Epithelial cell of alveolus of lung (primary cell): ENCODE results near the gene COMMD9.

GRCh38 chr11:34630357-34630611 is 9.4 kb downstream of the EHF start:
- RAMPAGE, long total RNA, result no peak

DNA sequence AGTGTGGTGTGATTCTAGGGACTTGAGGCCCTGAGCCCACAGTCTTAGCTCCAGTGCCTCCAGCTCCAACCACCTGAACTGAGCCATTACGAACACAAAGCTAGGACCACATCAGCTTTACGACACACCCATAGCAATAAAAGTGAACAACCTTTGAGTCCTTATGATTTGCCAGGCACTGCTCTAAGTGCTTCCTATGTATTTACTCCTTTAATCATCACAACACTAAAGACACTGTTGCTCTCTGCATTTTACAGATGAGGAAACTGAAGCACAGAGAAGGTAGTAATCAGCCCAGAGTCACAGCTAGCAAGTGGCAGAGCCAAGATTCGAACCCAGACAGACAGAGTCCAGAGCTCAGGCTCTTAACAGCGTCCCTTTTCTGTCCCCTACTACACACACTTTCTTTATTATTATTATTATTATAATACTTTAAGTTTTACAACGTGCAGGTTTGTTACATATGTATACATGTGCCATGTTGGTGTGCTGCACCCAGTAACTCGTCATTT is 126.5 kb downstream of the EHF start:
- RAMPAGE, long total RNA, result no peak
- RRBS, result no CpG with 5 or more reads among the region's 6 CpGs

GRCh38 chr11:34977680-34978049 is 61.2 kb downstream of the PDHX start:
- RAMPAGE, long total RNA, result no peak
- RRBS, result no CpG with 5 or more reads among the region's 2 CpGs

GRCh38 chr11:35013236-35014454 is 97.2 kb downstream of the PDHX start:
- RAMPAGE, long total RNA, result no peak
- RRBS, result no CpG with 5 or more reads among the region's 7 CpGs

- RAMPAGE, long total RNA, result no peak
- RRBS, result no CpG with 5 or more reads among the region's 5 CpGs
Observed at GRCh38 chr11:35087762-35088568, 51.0 kb upstream of the CD44 start.

DNA sequence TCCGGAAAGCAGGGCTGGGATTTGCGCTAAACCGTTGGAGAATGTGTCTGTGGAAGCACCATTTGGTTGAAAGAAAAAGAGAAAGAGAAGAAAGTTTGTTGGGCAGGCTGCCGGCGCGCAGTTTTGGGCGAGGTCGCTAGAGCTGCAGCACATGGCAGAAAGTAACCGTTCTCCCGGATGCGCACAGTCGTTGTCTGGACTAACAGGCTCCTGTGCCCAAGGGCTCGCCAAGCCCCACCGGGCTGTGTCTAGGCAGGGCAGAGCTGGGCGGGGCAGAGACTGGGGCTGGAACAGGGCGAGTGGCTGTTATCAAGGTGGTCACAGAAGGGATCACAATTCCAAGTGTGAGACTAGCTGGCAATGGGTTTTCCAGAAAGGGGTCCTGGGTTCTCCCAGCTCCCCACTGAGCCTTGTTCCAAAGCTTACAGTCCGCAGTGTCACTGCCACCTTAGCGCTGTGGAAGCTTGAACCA is 567 bp downstream of the CD44 start:
- RAMPAGE, long total RNA, result no peak
- RRBS, result 1% methylated on average over 14 of the region's 18 CpGs

DNA sequence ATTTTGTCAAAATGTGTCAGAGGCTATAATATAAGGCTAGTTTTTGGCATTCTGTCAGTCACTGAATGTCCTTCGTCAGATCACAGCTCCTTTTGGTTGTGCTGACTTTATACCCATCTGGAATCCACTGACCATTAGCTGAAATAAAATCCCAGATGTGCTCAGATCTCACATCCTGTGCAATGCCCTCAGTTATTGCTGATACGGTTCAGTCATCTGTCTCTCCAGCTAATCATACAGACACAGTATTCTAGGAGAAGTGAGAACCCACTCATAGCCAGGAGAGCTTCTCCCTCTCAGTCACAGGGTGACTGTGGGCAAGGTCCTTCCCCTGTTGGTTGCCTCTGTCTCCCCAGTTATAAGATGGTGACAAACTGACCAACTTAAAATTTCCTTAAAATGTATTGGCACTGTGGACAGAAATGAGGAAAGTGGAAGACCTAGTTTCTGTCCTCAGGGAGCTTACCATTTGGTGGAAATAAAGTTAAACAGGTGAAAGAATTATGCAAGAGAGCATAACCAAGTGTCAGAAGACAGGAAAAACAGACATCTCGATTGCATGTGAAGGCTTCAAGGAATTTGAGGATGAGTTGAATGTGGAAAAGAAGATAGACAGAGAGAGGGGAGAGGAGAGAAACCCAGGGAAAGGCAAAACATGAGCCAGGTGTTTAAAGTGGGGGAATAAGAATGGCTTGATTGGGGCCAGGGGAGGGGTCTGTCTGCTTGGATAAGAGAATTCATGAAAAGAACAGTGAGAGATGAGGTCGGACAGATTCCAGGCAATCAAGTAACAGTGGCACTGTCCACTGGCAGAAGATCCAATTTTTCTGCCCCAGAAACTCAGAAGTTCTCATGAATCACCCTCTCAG is 11.8 kb downstream of the CD44 start:
- RAMPAGE, long total RNA, result no peak
- RRBS, result no CpG with 5 or more reads among the region's 4 CpGs

DNA sequence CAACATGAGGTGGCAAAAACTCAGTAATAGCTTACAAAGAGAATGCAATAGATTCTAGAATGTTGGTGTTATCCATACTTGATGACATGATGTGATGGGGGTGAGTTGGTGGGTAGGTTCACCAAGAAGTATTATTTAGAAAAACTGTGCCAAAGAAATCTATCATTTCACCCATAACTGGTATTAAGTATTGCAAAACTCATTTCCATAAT is 39.6 kb downstream of the CD44 start:
- RAMPAGE, long total RNA, result no peak

DNA sequence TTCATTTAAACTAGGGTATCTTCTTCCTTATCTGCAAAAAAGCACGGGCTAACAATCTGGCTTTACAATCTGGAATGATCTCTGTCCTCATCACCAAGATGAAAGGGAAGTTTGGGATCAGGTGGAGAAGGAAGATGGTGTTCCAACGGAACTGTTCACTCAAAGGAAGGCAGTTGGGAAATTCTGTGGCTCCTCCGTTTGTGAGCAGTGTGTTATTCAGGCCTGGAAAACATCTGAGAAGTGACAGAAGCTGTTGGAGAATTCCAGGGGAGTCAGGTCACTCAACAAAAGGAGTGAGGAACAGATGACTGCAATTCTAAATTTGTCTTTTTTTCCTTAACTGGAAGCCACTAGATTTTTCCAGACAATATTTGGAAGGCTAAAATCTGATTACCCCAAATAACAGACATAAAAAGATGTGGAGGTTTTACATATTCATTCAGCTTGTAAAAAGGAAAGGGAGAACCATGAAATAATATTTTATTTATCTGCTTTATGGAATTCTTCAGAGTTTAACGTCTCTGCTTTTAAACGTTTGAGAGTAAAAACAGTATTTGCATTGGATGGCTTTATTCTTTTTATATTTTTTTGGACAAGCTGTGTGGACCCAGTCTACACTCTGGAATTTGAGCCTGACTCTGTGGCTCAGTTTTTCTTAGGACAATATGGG is 107.8 kb downstream of the CD44 start:
- RAMPAGE, long total RNA, result no peak
- RRBS, result no CpG with 5 or more reads among the region's 5 CpGs

DNA sequence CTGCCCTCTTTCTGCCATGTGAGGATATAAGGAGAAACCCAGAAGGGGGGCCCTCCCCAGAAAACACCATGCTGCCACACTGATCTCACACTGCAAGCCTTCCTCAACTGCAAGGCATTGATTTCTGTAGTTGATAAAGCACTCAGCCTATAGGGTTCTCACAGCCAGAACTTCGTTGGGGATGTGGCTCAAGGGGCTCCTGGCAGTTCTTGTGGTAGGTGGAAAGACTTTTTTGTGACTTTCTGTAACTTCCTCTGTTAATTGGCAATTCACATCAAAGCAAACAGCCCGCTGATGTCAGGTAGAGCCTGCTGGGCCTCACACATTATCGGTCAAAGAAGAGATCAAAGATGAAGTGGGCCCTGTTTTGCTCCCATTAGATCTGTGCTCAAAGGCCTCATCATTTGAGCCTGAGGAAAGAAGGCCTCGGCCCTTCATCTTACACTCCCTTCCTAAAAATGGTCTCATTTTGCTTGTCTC is 109.0 kb downstream of the CD44 start:
- RAMPAGE, long total RNA, result no peak
- RRBS, result no CpG with 5 or more reads among the region's 4 CpGs

GRCh38 chr11:35363932-35364582 is 55.3 kb downstream of the SLC1A2 start:
- RAMPAGE, long total RNA, result no peak
- RRBS, result no CpG with 5 or more reads among the region's 1 CpG

DNA sequence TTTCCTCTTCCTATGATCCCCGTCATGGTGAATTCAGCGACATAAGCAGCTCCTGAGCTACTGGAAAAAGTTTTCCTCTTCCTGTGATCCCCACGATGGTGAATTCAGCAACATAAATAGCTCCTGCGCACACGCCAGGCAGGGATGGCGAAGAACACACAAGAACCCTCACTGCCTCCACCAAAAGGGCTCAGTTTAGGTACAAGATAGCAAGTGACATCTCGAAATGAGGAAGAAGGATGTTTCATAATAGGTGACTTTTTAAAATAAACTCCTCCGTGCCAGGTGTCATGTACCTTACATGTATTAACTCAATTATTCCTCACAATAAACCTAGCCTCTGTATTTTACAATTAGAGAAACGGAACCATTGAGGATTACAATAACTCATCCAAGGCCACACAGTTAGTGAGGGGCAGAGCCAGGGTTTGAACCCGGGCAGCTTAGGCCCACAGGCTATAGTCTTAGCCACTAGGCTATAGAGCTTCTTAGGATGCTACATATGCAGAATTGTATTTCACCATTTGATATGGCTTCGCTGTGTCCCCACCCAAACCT is 892 bp upstream of the PAMR1 start:
- RAMPAGE, long total RNA, result no peak
- RRBS, result no CpG with 5 or more reads among the region's 11 CpGs

DNA sequence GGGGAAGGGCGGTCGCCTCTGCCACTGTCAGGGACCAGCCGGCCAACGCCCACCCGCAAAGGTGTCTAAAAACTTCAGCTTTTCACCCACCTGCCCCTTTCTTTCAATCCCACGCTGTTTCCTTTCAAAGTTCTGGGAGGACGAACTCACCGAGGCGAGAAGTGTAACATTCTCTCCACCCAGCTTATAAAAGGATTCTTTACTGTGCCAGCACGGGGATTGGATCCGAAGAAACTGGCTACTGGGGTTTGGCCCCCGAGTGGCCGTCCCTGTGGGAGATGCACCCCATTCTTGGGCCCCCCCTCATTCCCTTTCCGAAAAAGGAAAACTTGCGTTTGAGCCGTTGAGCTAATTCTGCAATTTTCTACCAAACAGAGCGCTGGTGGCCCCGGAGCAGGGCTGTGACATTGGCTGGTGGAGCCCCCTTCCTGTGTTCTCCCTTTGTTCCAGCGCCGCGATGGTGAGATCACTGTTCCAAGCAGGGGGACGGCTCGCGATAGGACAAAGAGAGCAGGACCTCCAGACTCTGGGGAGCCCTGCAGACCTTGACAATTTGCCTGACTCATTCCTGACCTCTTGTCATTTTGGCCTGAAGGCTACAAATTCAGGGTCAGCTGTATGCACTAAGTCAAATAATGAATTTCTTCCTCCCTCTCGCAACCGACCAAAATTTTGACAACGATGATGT is 1.9 kb downstream of the FJX1 start:
- RAMPAGE, long total RNA, result no peak
- RRBS, result 1% methylated on average over 3 of the region's 27 CpGs

GRCh38 chr11:35623559-35624121 is 5.4 kb downstream of the FJX1 start:
- RAMPAGE, long total RNA, result no peak
- RRBS, result no CpG with 5 or more reads among the region's 8 CpGs

DNA sequence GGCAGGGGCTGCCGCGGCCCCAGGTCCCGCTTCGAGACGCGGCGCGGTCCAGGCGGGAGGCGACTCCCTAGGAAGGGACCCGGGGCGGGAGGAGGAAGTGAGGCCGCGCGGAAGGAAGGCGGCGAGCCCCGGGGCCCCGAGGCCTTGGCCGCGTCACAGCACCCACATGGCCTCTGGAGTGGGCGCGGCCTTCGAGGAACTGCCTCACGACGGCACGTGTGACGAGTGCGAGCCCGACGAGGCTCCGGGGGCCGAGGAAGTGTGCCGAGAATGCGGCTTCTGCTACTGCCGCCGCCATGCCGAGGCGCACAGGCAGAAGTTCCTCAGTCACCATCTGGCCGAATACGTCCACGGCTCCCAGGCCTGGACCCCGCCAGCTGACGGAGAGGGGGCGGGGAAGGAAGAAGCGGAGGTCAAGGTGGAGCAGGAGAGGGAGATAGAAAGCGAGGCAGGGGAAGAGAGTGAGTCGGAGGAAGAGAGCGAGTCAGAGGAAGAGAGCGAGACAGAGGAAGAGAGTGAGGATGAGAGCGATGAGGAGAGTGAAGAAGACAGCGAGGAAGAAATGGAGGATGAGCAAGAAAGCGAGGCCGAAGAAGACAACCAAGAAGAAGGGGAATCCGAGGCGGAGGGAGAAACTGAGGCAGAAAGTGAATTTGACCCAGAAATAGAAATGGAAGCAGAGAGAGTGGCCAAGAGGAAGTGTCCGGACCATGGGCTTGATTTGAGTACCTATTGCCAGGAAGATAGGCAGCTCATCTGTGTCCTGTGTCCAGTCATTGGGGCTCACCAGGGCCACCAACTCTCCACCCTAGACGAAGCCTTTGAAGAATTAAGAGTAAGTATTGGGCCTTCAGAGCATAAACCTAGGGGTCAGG is 608 bp downstream of the TRIM44 start:
- RAMPAGE, long total RNA, result no peak
- RRBS, result under 1% methylated on average over 14 of the region's 58 CpGs

DNA sequence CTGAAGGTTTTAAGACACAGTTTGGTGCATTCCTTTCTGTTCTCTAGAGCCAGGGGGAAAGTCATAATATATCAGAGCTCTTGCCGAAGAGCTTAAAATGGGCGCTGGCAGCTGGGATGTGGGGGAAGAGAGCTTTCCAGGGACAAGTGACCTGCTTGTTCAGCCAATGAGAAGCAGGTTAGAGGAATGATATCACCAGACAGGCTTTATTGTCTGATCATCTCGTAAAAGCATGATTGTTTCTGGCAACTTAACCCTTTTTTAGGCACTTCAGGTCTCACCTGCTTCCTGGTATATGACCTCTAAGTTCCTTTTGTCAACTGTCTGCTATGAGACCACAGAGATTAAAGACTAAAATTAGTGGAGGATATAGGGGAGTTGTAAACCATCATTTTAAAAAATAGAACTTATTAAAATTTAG is 20.3 kb downstream of the TRIM44 start:
- RAMPAGE, long total RNA, result no peak
- RRBS, result no CpG with 5 or more reads among the region's 3 CpGs

DNA sequence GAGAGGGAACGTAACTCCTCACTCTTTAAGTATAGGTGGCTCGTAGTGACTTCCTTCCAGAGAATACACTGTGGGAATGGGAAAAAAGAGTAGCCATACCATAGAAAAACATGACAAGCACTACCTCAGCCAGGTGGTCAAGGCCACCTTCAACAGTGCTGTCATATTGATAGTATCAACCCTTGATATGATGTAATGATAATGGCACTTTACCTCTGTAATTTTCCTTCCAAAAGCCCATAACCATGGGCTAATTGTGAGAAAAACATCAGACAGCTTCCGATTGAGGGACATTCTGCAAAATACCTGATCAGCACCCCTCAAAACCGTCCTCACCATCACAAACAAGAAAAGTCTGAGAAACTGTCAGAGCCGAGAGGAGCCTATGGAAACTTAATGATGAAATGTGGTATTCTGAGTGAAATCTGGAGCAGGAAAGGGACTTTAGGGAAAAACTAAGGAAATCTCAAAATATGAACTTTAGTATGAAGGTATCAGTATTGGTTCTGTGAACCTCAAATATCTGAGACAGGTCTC is 134.9 kb downstream of the TRIM44 start:
- RAMPAGE, long total RNA, result no peak
- RRBS, result no CpG with 5 or more reads among the region's 5 CpGs

DNA sequence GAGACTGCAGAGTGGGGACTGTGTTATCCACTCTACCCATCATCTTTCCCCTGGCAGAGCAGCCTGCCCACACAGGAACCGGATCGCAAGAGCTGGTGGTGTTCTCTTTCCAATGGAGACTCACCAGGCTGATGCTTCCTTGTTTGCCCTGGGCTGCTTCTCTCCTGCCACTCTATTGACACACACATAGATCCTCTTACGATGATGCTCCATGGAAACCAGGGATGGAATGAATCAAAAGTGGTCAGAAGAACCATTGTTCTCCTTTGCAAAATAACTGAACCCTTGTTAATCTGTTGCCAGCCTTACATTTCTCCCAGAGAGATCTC is 24.7 kb upstream of the LDLRAD3 start:
- RAMPAGE, long total RNA, result no peak
- RRBS, result no CpG with 5 or more reads among the region's 3 CpGs

DNA sequence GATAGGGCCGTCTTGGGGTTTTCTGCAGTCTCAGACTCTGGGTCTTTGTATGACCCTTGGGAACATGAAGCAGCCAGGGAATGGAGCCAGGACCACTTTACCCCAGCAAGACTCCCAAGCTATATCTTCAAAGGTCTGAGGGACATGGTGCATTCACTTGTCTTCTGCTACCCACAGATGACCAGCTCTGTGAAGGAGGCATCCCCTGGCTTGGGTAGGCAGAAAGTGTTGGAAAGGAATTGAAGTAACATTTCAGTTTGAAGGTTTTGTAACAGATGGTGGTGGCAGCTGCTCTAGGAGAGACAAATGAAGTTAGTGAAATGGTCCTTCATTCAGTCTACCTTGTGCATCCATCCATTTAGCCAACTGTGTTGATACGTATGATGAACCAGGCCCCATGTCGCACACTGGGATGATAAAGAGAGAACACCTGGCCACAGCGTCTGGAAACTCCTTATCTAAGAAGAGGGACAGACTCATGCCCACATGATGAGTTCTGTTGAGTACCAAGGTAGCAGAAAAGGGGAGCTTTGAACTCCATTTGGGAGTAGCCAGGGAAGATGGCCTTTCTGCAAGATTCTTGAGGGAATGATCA is 140.5 kb downstream of the COMMD9 start:
- RAMPAGE, long total RNA, result no peak
- RRBS, result no CpG with 5 or more reads among the region's 4 CpGs

- RAMPAGE, long total RNA, result no peak
- RRBS, result no CpG with 5 or more reads among the region's 25 CpGs
Observed at GRCh38 chr11:36289225-36289715, at the start of gene COMMD9. Gene COMMD9 (minus strand): TSS chr11:36289424.